Endometrial microvascular endothelial cells (primary cell): ENCODE measurements around a stretch of chr15.

GRCh38 chr15:38886455-38887013, 321.9 kb upstream of the RASGRP1 start:
- RAMPAGE, long total RNA: no peak

- RAMPAGE, long total RNA: no peak
Observed at GRCh38 chr15:39198929-39199642, 381.8 kb upstream of the THBS1 start.

GRCh38 chr15:39358306-39359102, 222.4 kb upstream of the THBS1 start:
- RAMPAGE, long total RNA: no peak

- RAMPAGE, long total RNA: no peak
Observed at GRCh38 chr15:39433940-39434276, 147.0 kb upstream of the THBS1 start.

- RAMPAGE, long total RNA: no peak
Observed at GRCh38 chr15:39488345-39489108, 92.4 kb upstream of the THBS1 start.

- RAMPAGE, long total RNA: no peak
Observed at GRCh38 chr15:39586307-39587201, 5.7 kb downstream of the THBS1 start.

GRCh38 chr15:39594827-39595285, 14.0 kb downstream of the THBS1 start:
- RAMPAGE, long total RNA: no peak

GRCh38 chr15:39598175-39598951, 17.5 kb downstream of the THBS1 start:
- RAMPAGE, long total RNA: no peak

DNA sequence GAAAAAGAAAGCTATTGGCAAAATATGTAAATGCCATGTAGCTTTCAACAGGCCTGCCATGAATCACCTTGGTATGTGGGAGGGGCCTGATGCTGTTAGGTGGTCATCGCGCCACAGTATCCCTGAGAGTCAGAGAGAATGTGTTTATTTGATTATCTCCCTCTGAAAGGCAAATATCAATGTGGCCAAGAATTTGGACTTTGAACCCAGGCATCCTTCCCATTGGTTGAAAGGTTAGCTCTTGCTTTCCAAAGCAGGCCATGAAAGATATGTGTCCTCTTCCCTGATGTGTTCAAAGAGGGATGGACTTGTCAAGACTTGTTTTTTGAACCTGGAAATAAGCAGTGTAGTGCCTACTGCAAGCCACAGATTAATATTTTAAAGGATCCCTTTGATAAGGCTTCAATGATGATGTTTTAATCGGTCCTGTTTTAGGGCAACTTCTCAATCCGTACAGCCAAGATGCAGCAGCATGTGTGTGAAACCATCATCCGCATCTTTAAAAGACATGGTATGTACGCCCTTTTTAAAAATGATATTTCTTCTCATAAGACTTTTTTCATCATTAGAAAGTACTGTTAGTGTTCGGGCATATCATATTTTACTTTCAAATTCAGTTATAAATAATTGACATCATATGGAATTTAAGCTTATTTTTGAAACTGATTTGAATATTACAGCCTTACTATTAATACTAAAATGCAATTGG, 36.5 kb downstream of the SRP14 start:
- RAMPAGE, long total RNA: no peak

GRCh38 chr15:40040614-40041176, 1.7 kb upstream of the SRP14 start:
- RAMPAGE, long total RNA: no peak

DNA sequence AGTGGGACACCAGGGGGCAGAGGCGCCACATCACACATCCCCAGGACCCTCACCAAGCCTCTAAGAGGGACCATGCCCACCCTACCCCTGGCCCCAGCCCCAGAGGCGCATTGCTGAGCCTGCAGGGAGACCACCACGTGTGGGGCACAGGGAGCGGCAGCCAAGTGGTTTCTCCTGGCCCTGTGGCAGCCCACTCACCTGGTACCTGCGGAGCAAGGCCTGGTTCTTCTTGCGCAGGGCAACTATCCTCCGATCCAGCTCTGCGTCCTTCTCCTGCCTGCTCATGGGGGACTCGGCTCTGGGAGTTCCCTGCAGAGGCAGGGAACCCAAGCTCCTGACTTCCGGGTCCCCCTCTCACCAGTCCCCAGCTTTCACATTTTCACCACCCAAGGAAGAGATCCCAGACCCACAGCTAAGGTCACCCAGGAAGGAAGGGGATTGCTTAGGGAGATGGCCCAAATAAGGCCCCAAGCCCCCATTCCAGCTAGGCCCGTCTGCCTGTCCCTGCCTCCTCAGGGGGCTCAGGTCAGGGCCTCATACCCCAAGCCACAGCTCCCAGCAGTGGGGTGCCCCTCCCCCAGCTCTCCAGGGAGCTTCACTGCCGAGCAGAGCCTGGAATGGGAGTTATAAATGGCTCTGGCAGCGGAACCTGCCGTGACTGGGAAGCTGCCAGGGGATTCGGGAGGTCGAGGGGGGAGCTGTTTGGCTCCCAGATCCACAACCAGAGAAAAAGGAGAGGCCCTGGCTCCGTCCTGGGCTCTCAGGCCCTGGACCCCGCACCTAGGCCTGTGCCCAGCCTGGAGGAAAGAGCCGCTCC, 824 bp downstream of the CCDC9B start:
- RAMPAGE, long total RNA: no peak

- RAMPAGE, long total RNA: no peak
Observed at GRCh38 chr15:40436004-40437075, 4.4 kb upstream of the BAHD1 start.

DNA sequence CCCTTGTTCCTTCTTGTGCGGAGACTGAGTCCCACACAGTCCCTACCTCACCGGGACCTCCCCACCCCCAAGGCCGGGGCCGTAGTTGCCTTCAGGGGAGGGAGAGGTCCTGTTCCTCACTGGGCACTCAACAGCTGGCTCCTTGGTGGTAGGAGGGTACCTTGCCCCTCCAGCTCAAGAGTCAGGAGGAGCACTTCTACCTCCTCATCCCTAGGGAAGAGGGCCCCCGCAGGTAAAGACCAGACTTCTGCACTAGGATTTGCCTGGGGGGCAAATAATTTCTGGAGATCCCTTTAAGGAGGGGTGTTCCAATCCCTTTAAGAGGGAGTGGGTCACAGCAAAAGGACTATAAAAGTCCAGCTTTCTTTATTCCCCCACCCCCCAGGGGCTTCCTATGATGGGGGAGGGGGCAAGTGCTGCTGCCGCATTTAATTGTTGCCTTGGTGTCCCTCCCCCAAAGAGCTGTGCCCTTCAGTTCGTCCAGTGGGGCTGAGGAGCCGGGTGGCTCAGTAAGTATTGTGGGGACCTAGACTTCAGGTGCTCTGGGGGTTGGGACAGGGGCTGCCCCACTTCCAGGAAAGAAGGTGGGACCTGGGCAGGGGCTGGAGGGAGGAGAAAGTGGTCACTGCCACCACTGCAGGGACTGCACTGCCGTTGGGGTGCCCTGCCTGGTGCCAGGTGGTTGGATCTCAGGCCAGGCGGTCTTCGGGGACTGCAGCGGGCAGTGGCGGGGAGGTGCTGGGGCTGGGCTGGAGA, 3.5 kb upstream of the BAHD1 start:
- RAMPAGE, long total RNA: no peak

GRCh38 chr15:40471306-40472398, 868 bp downstream of the CHST14 start:
- RAMPAGE, long total RNA: no peak

- RAMPAGE, long total RNA: no peak
Observed at GRCh38 chr15:40549165-40550384, 15.3 kb downstream of the CCDC32 start.

DNA sequence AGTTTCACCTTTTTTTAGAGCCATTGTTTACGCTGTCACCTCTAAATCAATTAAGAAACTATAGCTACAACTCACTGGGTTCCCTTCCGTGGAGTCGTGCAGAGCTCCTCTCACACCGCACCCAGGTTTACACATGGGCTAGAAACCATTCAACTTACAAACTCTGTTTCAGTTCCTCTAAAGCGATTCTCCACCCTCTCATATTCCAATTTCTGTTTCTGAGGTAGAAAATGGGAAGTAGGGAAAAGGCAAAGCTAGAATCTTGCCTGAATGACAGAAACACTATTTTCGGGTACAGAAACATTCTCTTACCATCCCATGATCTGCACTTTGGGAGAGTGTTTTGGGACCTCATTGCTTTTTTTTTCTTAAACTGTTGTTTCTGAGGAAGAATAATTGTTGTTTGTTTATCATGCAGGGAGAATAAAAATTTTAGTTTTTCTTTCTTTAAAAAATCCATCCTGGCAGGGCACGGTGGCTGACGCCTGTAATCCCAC, 14.2 kb downstream of the CCDC32 start:
- RAMPAGE, long total RNA: no peak

DNA sequence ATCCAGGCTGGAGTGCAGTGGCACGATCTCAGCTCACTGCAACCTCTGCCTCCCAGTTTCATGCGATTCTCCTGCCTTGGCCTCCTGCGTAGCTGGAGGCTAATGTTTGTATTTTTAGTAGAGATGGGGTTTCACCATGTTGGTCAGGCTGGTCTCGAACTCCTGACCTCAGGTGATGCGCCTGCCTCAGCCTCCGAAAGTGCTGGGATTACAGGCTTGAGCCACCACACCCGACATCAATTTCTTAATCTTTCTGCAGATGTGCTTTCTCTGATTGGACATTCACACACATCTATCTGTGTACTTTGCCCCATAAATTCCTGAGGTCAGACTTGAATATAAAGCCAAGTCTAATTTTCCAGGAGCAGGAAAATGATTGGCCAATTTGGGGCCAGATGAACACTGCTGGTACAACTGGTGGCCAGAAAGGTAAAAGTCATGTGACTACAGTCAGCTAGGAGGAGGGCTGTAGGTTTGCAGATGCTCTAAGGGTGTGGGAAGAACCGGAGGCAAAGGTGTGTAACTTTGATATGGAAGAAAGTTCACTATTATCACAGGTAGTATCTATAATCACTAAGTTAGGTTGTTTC, 3.3 kb upstream of the RAD51 start:
- RAMPAGE, long total RNA: no peak

DNA sequence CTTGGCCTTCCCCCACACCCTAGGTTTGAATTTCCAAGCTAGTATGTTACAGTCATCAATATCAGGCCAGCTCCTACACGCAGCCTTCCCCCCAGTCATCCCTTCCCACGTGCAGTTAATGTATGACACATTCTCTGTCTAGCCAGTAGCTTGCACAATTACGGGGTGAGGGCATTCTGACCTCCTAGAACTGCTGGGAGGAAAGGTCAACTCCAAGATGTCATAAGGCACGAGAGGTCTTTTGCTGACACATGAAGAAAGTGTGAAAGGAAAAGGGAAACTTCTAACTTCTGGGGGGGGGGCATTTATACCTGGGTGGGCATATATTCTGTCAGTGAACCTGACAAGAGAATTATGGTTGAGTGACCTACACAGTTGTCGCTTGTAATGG, 10.8 kb downstream of the RMDN3 start:
- RAMPAGE, long total RNA: no peak

GRCh38 chr15:40793239-40793951, 13.5 kb upstream of the ZFYVE19 start:
- RAMPAGE, long total RNA: no peak

GRCh38 chr15:40894600-40895550, 625 bp downstream of the VPS18 start:
- RAMPAGE, long total RNA: no peak